ENCODE data around the genes PRR5, FBLN1 and ATXN10.

DNA sequence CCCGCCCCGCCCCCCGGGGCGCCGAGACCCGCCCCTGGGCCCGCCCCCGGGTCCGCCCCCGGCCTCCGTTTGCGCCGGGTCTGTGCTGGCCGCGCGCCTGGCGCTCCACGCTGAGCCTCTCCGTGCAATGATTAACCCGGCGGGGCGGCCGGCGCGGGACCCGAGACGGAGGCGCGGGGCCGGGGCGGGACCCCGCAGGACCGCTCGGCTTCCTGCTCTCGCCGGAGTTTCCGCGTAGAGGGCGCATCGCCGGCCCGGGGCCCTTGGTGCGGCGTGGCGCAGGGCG lies at the start of gene PRR5:
Gene PRR5 (plus strand): TSS at position 61 of the 286 bp plus-strand sequence.
- PRO-cap: bidirectional peak, plus-strand start at position 85 of the sequence, minus-strand start outside the sequence

- PRO-cap: no peak
Observed at GRCh38 chr22:45006273-45006861, 3.4 kb downstream of the PHF21B start.

GRCh38 chr22:45035975-45036600 lies 26.3 kb upstream of the PHF21B start:
- PRO-cap: no peak

DNA sequence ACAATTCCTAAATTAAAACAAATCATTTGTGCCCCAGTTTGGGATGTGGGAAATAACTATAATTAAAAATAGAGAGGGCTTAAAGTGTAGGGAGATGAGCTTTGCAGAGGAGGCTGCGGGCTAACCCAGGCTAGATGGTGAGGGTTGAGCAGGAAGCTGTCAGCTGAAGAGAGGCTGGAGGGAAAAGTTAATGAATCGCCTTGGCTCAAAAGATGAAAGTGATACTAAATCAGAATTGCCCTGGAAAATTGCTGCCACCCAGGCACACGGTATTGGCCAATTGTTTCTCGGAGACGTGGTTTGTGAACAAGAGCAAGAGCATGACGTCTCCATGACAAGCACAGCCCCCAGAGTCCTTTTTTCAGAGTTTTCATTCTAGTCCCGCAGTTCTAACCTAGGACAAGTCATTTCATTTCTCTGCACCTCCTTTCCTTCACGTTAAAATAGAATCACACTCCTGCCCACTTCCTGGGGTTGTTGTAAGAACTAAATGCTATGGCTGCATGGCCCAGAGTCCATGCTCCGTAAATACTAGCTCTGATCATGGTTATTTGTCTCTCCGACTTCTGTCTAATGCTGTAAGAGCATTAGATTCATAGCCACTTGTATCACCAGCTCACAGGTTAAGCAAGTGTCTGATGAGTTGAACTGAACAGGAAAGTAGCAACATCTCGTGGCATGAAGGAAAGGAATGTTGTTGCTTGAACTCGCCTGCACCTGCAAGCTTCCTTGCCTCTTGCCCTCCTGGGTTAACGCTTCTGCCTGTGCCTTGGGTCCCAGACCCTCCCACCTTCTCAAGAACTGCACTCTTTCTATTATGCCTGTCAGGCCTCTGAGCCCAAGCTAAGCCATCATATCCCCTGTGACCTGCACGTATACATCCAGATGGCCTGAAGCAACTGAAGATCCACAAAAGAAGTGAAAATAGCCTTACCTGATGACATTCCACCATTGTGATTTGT lies 33.8 kb upstream of the NUP50 start:
- PRO-cap: no peak

DNA sequence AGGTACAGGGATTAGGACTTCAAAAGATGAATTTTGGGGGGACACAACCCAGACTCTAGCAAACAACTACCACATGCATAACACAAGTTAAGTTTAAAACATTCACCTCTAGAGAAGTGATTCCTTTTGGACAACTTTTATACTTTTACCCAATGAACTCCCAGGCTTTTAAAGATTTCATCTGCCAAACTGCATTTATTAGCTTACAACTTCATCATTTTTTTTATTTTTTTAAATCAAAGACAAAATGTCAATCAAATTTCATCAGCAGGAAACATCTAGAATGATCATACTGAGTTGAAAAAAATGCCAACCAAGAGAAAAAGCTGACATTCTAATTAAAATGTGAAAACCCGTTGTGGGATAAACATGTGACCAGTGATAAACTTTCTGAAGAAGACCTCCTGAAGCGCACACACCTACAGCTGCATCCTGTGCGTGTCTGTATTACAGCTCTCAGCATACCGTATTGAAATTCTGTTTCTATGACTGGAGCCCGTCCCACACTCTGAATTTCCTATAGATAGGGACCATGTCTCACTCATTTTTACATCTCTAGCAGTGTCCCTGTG lies 12.4 kb upstream of the NUP50 start:
- PRO-cap: no peak

- PRO-cap: no peak
Observed at GRCh38 chr22:45162282-45163007, 1.3 kb upstream of the NUP50 start.

DNA sequence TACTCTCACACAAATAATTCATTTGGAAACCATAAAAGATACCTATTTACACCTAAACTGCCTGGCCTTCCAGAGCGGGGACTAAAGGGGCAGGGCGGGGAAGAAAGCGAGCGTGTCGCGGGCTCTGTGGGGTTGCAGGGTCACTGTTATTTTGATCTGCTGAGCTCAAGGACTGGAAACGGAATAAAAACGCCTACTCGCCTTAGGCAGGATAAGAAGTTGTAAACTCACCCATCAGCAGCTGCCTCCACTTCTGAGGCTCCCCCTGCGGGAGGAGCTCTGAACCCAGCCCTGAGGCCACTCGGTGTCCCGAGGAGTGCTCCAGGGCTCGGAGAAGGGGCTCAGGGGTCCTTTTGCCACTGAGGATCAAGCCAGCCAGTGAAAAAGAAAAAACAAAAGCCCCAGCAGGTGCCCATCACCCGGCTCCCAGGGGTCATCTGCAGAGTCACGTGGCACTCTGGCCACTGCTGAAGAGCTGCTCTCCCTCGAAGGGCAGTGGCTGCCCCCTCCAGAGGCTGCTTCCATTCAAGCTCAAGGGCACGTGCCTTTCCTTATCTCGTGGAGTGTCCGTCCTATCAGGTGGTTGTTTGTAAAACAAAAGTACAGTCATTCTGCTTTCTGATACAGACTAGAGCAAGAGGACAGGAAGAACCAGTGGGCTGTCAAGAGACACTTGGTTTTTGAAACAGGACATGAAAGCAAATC lies 29.0 kb downstream of the NUP50 start:
- PRO-cap: no peak

- PRO-cap: no peak
Observed at GRCh38 chr22:45235904-45236610, 4.6 kb downstream of the KIAA0930 start.

GRCh38 chr22:45239682-45240445 lies 830 bp downstream of the KIAA0930 start:
- PRO-cap: no peak

GRCh38 chr22:45317559-45318178 lies 7.9 kb downstream of the FAM118A start:
- PRO-cap: no peak

DNA sequence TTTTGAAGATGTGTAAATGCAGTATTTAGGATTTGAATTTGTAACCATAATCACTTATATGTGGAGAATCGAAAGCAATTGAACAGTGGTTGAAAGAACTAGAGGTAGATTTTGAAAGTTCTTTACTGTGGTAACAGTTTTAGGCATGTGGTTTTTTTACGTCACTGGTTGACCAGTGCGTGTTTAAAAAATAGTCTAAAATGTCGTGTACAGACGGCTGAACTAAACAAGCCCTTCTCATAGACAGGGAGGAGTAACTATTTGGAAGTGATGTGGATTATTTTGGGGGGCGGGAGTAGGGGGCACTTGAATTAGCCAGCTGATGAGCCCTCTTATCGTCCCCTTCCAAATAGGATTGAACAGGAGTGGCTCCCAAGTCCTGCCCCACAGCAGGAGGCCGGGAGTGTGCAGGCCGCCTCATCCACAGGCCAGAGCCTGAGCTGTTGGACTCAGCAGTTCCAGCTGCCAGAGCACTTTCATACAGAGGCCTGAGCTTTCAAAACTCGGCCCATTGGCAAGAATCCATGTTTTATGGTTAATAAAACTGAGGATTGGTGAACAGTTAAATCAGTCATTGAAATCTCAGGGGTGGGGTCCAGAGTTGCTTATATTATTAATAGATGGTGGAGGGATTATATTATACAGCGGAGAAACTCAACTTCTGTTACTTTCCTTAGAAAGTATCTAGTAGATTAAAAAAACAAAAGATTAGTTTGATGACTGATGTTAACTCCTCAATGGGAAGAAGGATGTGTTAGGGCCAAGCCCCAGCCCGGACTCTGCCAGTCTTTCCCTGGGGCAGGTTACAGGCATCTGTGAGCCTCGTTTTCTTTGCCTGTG lies 9.6 kb downstream of the FAM118A start:
- PRO-cap: no peak

- PRO-cap: no peak
Observed at GRCh38 chr22:45331981-45332823, 22.5 kb downstream of the FAM118A start.

DNA sequence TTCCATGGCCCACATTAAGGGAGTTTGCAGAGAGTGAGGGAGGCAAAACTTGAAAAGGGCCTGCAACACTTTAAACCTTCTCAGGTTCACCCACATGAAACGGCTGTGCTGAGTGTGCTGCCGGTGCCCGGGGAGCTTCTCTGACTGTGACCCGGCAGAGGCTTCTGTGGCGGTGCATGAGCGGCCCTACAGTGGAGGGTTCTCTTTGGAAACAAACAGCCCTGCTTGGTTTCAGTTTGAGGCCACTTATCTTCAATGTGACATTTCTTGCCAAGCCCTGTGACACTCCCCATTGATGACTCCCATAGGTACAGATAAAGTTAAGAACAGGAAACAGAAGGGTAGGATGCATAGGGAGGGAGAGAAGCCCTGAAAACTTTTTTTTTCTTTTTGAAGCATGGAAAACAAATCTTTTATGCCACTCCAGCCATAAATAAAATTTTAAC lies 31.8 kb downstream of the FAM118A start:
- PRO-cap: no peak

DNA sequence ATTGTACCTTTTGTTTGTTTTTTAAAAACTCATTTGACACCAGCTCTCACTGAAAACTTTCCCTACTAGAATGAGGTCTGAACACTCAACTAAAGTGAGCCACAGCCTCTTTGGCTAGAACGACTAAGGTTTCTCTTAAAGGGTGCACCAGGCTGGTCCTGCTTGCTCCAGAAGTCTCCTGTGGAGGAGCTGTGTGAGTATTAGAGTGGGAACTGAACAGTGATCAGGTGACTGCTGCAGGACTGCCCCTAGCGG lies 34.5 kb downstream of the FAM118A start:
- PRO-cap: no peak

DNA sequence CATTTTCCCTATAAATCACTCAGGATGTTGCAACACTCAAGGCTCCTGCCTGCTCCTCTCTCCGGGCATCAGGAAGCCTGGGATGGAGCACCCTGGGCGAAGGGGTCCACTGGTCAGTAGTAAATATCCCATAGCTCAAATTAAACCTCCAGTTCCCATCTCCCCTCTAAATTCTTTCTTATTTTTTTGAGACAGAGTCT lies 37.9 kb downstream of the RIBC2 start:
- PRO-cap: no peak

- PRO-cap: no peak
Observed at GRCh38 chr22:45502350-45503086, at the start of gene FBLN1. Gene FBLN1 (plus strand): TSS chr22:45502883.

DNA sequence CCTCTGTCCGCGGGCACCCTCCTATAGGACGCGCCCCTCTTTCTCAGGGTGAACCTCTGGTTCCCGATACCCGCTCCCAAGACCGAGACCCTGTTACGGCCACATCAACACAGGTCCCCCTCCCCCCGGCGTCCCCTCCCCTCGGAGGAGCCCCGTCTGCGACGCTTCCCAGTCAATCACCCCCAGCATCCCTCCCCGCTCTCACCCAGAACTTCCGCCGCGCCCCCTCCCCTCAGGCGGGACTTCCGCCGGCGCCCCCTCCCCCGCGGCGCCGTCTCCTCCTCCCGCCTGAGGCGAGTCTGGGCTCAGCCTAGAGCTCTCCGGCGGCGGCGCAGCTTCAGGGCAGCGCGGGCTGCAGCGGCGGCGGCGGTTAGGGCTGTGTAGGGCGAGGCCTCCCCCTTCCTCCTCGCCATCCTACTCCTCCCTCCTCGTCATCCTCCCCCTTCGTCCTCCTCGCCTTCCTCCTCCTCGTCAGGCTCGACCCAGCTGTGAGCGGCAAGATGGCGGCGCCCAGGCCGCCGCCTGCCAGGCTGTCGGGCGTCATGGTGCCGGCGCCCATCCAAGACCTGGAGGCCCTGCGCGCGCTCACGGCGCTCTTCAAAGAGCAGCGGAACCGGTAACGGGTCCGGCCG lies at the start of gene ATXN10:
Gene ATXN10 (plus strand): TSS at position 271 of the 632 bp plus-strand sequence.
- PRO-cap: bidirectional peak, plus-strand start at position 498 of the sequence, minus-strand start at position 194 of the sequence

- PRO-cap: no peak
Observed at GRCh38 chr22:46038455-46038978, 61.6 kb upstream of the WNT7B start.

DNA sequence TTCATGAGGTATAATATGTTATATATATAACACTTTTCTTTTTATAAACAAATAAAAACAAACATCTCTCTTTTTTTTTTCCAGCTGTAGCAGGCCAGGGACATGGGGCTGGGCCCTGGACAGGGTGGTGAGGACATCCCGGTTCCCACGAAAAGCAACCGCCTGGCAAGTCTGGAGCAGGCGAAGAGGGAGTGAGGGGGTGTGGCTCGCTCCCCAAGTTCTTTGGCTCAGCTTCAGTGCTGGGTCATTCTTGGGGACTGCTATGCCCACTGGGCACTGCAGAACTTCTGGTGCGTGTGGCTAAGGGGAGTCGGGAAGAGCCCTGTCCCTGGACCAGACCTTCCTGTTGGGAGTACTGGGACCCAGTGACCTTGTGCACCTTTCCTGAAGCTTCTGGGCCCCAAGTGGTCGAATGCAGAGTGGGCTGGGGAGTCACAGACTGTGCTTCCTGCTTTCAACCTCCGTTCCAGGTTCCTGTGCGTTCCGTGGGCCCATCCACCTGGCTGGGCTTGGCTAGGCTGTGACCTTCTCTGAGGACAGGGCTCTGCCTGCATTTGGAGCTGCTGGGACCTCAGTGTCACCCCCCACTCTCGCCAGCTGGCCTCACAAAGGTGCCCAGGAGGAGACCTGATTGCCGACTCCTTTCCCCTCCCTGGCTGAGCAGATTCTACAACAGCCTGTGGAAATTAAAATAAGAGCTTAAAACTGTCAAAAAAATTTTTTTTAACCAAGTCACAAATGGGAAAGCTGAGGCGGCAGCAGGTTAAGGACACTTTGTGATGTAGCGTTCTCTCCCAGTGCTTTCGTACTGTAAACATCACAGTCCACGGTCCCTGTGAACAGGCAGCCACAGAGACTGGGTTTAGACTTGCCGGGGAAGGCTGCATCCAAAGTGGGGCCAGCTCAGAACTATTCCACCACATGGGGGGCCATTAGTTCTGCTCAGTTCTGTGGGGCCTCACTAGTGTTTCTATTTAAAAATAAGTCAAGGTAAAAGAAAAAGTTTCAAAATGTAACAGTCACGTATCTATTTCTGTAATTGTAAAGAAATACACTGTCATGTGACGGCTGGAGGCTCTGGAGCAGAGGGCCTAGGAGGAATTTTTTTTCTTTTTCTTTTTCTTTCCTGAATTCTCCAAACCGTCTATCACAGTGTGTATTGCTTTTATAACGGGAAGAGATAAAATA lies 63.8 kb upstream of the WNT7B start:
- PRO-cap: no peak

DNA sequence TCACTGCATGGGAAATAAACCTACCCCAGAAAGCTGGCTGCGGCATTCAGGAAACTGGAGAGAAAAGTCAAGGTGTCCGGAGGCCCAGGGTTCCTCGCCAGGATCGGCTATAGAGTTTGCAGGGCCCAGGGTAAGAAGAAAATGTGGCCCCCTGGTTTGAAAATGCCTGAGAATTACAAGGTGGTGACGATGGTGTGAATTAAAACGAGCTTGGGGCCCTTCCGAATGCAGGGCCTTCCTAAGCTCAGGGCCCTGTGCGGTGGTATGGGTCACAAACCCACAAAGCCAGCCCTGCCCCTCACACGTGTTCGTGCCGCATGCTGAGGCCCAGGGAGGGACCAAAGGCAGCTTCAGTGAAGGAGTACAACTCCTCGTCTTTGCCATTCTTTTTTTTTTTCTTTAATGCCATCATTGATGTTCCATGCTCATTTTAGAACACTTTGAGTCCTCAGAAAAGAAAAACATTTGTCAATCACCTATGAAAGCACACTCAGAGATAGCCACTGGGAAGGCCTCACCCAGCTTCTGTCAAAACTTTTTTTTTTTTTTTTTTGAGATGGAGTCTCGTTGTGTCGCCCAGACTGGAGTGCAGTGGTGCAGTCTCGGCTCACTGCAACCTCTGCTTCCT lies 71.3 kb upstream of the WNT7B start:
- PRO-cap: no peak

Measured in REH cell (cell line).